HEK293 (cell line): ENCODE measurements around the gene PTPRE.

DNA sequence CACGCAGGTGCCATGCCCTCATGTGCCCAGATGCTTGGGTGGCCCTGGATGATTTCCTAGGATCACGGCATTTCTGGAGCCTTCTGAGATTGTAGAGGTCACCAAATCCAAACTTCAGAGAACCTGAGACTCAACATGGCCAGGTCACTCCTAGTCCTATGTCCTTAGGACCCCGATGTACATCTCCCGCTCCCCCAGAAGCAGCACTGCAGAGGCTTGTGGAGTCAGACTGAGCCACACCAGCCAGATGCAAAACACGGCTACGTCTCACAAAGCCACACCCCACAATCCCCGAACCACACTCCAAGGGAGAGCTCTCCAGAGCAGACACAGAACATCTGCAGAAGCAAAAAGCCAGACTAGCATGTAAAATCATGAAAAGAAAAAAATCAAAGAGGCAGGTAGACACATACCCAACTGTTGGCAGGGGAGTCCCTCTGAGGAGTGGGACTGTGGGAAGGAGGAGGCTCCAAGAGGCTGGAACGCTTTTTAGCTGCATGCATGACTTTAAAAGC is 27.5 kb upstream of the CTBP2 start:
- PRO-cap = no peak
- RRBS, 2 experiments = no CpG with 5 or more reads among the region's 8 CpGs

DNA sequence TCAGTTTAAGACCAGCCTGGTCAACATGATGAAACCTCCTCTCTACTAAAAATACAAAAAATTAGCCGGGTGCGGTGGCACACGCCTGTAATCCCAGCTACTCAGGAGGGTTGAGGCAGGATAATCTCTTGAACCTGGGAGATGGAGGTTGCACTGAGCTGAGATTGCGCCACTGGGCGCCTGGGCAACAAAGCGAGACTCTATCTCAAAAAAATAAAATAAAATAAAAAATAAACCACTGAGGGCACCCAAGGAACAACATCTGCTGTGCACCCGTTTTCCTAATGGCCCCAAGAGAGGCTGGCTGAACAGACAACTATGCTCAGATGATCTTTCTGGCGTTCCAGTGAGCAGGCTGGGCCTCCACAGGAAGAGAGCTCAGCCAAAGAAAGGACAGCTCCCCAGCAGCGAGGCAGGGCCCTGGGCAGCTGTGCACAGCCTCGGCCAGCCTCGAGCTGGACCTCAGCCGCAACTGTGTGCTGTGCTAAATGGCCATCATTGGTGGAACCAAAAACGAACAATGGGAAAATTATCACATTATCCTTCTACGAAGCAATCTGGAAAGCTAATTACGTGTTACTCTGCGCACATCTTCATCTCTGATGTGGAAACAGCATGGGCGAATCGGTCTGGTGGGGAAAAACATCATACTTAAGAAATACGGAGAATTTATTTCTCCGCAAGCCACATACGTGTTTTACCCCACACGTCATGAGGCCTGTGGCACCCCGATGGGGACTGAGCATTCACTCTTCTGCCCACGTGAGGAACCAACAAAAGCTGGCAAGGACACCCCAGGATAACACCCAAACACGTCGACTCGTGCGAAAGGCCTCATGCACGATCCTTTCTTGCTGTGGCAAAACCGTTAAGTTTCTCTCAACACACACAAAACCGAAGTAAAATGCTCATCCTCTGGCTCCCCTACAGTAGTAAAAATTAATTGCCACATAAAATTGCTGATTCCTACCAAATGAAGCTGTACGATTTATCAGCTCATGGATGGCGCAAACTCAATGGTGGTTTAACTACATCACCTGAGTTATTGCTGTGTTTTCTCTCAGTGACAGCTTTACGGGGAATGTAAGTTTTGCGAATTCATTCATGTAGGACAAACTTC is 35.1 kb upstream of the CTBP2 start:
- PRO-cap = no peak
- RRBS, 2 experiments = no CpG with 5 or more reads among the region's 35 CpGs

GRCh38 chr10:125083124-125084006 is 55.5 kb upstream of the CTBP2 start:
- PRO-cap = no peak
- RRBS, 2 experiments = no CpG with 5 or more reads among the region's 25 CpGs

DNA sequence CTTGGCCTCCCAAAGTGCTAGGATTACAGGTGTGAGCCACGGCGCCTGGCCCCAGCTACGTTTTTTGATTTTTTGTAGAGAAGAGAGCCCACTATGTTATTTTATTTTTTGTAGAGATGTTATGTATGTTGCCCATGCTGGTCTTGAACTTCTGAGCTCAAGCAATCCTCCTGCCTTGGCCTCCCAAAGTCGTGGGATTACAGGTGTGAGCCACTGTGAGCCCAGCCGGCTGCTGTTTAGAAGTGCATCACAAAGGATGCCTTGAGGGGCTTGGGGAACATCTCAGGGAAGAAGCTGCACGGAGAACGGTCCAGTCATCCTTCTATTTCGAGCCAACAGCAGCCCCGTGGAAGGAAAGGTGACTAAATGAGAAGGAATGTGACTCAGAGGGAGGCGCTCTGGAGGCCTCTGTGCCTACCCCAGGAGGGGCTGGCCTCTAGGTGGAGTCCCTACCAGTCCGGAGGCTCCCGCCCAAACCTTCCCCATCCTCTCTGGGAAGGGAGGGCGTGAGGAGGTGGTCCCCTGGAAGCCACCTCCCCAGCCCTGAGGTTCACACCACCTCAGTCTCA is 56.2 kb upstream of the CTBP2 start:
- PRO-cap = no peak
- RRBS, 2 experiments = no CpG with 5 or more reads among the region's 13 CpGs

GRCh38 chr10:125104085-125105434 is 76.7 kb upstream of the CTBP2 start:
- PRO-cap = no peak
- RRBS, 2 experiments = no CpG with 5 or more reads among the region's 31 CpGs

- PRO-cap = no peak
- RRBS, 2 experiments = no CpG with 5 or more reads among the region's 19 CpGs
Observed at GRCh38 chr10:125113826-125114508, 86.1 kb upstream of the CTBP2 start.

DNA sequence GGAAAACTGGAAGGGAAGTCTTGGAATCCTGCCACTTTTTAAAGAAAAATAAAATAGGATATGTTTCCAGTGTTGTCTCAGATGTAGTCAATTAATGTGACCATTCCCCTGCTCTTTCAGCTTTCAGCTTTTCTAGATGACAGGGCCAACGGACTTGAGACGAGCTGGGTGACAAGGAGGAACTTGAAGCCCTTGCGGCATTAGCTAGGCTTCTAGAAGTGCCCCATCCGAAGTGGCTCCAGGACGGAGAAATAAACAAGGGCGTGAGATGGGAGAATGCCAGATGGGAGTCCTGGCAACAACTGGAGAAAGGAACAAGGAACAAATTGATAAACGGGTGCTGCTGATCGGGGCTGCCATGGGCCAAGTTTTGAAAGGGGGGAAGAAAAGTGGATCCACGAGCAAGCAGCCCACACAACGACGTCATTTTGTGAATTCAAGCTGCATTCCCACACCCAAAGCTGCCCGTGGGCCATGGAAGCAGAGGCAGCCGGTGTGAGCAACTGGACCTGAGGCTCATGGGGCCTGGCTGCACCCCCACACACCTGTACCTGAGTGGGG is 90.3 kb upstream of the CTBP2 start:
- PRO-cap = no peak
- RRBS, 2 experiments = no CpG with 5 or more reads among the region's 13 CpGs

DNA sequence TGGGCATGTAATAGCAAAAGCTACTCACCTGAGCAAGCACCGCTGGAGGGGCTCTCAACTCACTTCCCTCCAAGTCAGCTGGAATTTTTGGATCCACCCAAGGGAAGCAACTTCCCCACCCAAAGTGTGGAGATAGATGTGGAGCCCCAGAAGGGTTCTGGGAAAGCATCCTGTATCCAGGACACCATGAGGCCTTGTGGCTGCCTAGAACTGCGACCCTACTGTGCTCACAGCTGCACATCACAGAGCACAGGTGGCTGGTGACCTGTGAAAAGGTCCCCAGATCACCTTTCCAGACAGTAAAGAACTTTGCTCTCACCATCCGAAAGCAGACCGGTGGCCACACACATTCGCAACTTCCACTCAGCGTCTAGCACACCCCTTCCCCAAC is 111.7 kb upstream of the CTBP2 start:
- PRO-cap = unidirectional peak, minus-strand start at position 308 of the sequence
- RRBS, 2 experiments = no CpG with 5 or more reads among the region's 6 CpGs

DNA sequence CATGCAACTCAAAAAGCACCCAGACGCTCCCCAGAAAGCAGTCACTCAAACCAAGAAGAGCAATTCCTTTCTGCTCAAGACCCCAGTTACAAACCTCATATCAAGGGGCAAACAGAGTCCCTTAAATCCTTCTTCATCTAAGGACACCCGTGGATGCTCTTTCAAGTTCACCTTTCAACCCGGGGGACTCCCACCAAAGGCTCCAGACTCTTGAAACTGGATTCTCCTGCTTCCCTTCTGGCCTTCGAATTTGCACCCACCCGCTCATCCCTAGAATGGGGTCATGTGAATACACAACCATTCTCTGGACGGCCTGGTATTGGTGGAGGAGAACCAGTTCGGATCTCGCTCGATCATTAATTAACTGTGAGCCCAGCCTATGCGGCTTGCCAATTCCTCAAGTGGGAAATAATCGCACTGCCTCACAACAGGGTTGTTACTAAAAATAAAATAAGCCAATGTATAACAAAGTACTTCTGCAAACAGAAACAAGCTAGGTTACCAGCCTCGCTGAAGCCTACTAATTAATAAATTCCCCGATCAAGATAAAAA is 116.2 kb upstream of the CTBP2 start:
- PRO-cap = no peak
- RRBS, 2 experiments = no CpG with 5 or more reads among the region's 13 CpGs

GRCh38 chr10:125149005-125150201 is 121.5 kb upstream of the CTBP2 start:
- PRO-cap = no peak
- RRBS, 2 experiments = no CpG with 5 or more reads among the region's 22 CpGs

DNA sequence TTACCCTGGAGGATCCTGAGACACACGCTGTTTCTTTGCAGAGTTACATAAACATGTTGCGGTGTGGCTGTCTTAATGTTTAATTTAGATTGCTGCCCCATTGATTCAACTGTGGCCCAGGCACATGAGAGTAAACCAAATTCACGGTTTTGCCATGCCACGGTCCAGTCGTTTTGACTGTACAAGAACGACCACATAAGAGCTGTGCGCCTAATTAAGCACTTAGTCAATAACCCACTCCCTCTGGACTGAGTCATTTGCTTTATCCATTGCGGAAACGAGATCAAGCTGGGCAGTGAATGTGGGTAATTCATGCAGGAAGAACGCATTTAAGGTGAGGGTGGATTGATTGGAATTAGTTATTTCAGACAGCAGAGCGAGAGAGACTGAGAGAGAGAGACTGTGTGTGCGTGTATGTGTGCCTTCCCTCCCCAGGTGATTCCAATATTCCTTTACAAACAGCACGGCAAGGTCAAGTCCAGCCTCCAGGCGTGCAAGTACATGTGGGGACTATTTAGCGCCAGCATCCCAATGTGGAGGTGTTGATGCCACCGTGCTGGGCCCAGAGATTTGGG is 8.3 kb upstream of the TEX36 start:
- PRO-cap = unidirectional peak, minus-strand start at position 285 of the sequence
- RRBS, 2 experiments = no CpG with 5 or more reads among the region's 16 CpGs

- PRO-cap = no peak
- RRBS, 2 experiments = no CpG with 5 or more reads among the region's 7 CpGs
Observed at GRCh38 chr10:125710188-125710637, 9.3 kb upstream of the EDRF1 start.

GRCh38 chr10:126058521-126058994 is 162.2 kb downstream of the FANK1 start:
- PRO-cap = no peak
- RRBS, 2 experiments = no CpG with 5 or more reads among the region's 9 CpGs

DNA sequence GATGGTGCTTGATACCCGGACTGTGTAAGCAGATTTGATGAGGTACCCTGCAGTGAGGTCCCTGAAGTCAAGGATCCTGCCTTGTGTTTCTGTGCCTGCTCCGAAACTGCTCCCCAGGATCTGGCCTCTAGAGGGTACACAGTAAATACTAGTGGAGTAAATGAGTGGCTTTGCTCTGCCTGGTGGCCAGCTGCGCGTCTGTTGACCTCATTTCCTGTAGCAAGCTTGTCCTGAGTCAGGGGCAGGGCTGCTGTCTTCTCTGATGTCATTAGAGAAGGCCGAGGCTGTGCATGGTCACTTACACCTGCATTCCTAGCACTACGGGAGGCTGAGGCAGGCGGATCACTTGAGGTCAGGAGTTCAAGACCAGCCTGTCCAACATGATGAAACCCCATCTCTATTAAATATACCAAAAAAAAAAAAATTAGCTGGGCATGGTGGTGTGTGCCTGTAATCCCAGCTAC is 191.8 kb downstream of the FANK1 start:
- PRO-cap = no peak
- RRBS, 2 experiments = no CpG with 5 or more reads among the region's 7 CpGs

DNA sequence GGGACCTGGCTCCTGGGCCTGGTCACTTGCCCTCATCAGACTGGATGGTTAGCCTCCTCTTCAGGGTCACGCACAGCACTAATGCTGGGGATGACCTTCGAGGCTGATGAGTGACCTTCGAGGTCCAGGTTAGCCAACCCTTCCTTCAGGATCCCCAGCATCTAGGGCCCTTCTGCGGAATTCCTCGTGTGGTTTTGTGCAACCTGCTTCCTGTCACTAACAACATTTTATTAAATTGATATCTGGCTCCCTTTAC is 229.7 kb downstream of the FANK1 start:
- PRO-cap = no peak
- RRBS, 2 experiments = no CpG with 5 or more reads among the region's 5 CpGs

GRCh38 chr10:126247763-126248161 is 140.5 kb downstream of the ADAM12 start:
- PRO-cap = bidirectional peak, plus-strand start at chr10:126247968, minus-strand start at chr10:126247833
- RRBS, 2 experiments = no CpG with 5 or more reads among the region's 6 CpGs

GRCh38 chr10:127734562-127735264 is 2.3 kb upstream of the FOXI2 start:
- PRO-cap = no peak
- RRBS, 2 experiments = no CpG with 5 or more reads among the region's 15 CpGs

- PRO-cap = no peak
- RRBS, 2 experiments = 75 to 100% methylated on average over 1 to 7 of the region's 80 CpGs
Observed at GRCh38 chr10:127735823-127736812, 867 bp upstream of the FOXI2 start.

DNA sequence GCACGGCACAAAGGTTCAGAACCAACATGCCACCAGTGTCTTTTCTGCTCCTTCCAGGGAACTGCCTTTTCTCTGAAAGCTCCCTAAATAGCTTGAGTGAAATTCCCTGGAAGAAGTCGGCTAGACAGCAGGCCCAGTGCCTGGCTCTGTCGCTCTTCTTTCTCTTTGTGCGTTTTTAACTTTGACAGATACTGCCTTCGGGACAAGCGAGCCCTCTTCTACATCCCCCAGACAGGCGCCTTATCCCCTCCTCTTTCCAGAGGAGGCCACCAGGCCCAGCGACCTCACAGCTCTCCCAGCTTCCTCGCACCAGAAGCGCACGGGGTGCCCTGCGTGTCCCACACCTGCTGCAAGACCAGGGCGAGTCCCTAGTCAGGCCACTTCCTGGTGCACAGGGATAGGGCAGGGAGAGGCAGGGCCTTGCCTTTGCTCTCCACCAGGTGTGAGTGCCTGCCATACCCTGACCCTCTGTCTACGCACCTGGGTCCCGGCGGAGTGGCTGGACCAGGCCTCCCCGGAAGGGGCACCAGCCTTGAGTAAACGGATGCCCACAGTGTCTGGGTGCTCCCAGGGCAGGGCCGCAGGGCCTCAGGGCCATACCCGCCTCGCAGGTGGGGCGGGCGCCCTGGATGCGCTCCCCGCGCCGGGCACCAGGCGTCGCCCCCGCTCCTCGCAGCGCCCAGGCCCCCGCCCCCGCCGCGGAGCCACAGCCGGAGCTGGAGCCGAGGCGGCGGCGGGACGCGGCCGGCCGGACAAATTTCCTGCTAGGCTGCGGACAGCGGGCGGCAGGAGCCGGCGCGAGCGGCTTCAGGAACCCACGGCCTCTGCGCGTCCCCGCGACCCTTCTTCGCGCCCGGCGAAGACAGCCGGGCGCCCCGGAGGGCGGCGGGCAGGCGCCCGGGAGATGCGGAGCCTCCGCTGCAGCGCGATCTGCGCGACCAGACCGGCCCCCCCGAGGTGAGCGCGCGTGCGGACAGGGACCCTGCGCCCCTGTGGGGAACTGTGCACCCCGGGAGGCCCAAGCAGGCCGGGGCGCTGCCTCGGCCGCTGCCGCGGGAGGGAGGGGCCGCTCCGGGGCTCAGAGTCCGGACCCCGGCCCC is at the start of gene PTPRE:
Gene PTPRE, plus strand, starts transcription at position 751 of the 1,100 bp plus-strand sequence.
- PRO-cap = unidirectional peak, plus-strand start at position 707 of the sequence
- RRBS, 2 experiments = 1 to 2% methylated on average over 51 of the region's 92 CpGs

DNA sequence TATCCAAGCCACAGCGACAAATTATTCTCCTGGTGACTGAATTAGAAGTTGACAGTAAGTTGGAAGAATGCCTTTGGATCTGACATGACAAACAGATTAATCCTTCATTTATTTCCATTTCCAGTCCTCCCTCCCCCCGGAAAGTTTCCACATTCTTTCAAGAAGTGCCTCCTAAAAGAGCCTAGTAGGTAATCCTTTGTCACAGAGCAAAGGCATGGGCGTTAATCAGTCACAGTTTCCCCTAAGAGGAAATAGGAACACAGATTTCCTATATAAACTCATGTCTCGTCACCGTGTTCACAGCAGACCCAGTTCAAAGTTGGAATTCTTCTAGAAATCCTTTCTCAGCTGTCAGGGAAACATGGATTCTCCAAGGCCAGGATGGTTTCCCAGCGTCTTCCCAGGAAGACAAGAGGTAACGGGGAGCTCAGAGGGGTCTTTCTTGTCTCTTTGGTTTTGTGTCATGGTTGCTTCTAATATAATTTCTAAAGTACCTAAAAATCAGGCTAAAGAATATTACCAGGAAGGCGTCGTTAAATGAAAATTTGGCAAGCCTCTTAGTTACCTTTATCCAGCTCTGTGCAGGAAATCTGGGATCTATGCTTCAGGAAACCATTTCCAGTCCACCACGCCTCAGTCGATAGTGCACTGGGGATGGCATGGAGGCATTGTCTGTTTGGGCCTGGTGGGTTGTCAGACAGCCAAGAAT is 80.2 kb downstream of the PTPRE start:
- PRO-cap = no peak
- RRBS, 2 experiments = no CpG with 5 or more reads among the region's 11 CpGs